ENCODE results near the genes MCF2, ENSG00000230707, MAGEA8, HSFX4, EOLA2, CSAG2 and HAUS7.

GRCh38 chrX:139707870-139708463 is at the start of gene MCF2:
Gene MCF2, minus strand, starts transcription at chrX:139708167.
- RRBS = no CpG with 5 or more reads among the region's 5 CpGs

DNA sequence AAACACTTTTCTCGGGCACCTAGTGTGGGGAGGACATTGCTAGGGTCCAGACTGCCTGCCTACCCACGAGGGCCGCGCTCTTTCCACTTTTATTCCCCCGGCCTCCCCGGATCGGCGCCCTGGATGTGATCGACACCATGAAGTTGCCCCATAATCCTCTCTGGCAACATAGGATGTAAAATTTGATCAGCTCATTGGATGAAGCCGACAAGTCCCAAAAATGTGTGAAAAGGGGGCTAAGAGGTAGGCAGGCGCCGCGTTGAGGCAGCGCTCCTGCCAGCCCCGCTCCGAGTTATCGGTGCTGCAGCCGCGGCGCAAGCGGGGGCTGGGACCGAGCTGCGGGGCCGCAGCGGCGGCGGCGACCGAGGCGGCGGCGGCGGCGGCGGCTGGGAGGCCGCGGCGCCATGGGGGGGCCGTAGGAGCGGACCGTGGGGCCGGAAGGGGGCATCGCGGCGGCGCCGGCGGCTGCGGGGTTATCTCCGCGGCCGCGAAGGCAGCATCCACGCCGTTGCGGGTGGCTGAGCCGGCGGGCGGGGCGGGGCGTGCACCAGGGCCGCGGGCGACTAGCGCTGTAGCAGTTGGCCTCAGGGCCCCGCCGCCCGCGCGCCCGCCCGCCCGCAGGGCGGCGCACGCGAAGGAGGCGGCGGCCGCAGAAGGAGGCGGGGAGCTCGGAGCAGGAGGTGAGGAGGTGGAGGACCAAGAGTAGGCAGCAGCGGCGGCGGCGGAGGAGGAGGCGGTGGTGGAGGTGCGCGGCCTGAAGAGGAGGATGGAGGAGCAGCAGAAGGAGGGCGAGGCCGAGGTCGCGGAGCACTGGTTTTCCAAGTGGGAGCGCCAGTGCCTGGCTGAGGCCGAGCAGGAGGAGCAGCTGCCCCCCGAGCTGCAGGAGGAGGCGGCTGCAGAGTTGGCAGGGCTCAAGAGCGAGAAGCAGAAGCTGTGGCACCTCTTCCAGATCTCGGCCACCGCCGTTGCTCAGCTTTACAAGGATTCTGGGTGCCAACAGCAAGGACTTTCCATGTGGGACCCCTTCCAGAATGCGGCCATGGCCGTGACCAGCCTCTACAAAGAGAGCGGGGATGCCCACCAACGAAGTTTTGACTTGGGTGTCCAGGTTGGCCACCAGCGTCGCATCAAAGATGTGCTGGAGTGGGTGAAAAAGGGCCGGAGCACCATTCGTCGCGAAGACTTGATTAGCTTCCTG is at the start of gene ENSG00000230707:
TSS of gene ENSG00000230707 (plus strand) at position 702 of the 1,198 bp plus-strand sequence.
- RRBS = 2% methylated on average over 11 of the region's 111 CpGs

DNA sequence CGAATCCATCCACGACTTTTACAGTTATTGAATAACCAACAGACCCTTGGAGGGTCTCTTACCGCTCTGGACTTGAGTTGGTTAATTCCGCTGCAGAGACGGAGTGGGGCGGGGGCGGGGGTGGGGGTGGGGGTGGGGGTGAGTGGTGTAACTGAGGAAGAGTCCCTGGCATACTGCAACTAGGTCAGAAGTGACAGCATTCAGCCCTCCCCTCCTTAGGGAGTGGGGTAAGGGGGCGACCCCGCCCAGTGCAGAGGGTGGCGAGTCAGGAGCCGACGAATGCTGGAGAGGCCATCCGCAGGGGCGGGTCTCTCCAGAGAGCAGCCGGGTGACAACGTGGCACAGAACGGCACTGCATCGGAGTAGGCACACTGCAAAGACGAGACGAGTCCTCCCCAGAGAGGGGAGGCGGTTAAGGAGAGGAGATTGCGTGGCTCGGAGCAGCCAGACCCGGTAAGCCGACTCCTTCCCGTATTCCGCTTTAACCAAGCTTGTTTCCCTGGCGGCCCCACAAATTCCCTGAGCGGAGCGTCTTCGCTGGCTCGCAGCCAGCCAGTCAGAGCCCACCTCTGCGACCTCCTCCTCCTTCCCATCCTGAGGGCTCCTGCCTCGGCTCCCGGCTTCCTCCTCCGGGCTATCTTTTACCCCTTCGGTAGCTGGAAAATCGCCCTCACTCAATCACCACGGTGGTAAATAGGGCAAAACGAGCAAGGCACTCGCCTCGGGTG is 238.0 kb upstream of the SPANXB1 start:
- RRBS = no CpG with 5 or more reads among the region's 42 CpGs

GRCh38 chrX:140821134-140821631 is 181.2 kb upstream of the SPANXB1 start:
- RRBS = no CpG with 5 or more reads among the region's 7 CpGs

DNA sequence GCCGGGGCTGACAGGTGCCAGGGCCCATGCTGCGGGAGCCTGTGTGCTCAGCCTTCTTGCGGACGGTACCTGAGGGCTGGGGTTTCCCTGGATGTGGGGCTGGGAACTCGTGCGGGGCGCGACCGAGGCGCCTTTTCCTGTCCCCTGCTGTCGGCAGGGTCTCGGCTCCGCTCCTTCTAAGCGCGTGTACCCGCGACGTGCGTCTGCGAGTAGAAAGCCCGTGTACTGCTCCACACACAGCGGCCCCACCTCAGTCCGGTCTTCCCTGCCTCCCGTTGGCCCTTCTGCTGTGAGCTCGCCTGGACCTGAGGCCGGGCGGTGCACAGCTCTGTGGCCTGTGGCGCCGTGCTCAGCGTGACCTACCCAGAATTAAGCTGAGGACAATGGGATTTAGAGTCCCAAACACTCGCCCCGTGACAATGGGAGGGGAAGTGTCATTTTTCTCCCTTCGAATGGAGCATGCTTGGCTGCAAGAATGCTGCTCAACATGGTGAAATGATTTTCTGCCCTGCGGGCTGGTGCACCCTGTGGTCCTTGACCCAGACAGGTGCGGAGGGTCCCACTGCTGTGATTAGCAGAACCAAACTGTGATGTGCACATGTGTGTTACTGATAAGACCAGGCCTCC is 580 bp downstream of the EOLA1 start:
- RRBS = 3% methylated on average over 4 of the region's 35 CpGs

DNA sequence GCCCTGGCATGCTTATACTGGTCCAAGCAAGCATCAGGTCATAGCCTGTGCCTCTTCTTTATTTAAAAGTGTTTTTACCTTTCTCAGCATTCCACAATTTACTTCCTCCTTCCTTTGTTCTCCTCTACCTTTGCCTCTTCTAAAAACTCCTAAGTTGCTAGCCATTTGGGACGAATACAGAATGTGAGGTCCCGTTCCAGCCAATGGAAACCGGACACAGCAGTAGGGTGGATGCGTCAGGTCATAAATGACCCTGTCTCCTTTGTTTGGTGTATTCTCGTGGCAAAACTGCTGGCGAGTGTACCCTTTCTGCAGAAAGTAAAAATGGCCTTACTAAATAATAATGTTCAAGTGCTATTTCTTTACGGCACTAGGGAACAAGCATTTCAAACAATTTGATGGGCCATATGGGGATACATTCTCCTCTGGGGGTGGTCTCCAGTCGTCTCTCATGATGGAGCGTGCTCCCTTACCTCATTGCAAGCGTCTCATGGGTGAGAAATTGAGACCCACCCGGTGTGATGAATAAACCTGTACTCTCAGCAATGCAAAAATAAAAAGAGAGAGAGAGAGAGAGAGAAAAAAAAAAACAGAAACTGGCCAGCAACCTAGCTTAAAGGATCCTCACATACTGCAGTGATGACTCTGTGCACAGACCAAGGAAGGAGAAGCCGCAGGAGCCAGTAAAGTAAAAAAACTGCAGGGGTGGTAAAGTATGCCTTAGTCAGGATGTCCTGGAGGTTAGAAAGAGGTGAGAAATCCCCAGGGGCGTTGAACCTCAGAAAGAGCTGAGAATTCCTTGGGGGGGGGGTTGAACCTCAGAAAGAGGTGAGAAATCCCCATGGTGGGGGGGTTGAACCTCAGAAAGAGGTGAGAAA is 47.7 kb downstream of the MAGEA9 start:
- RRBS = no CpG with 5 or more reads among the region's 13 CpGs

GRCh38 chrX:149880831-149881622 is at the start of gene MAGEA8:
Gene MAGEA8, plus strand, starts transcription at chrX:149881183.
- RRBS = no CpG with 5 or more reads among the region's 23 CpGs

- RRBS = no CpG with 5 or more reads among the region's 4 CpGs
Measured at GRCh38 chrX:149929195-149929658, at the start of gene HSFX4. Gene HSFX4, plus strand, starts transcription at chrX:149929573.

- RRBS = 2% methylated on average over 22 of the region's 89 CpGs
Measured at GRCh38 chrX:149938170-149939346, at the start of gene EOLA2. Gene EOLA2, minus strand, starts transcription at chrX:149938491.

DNA sequence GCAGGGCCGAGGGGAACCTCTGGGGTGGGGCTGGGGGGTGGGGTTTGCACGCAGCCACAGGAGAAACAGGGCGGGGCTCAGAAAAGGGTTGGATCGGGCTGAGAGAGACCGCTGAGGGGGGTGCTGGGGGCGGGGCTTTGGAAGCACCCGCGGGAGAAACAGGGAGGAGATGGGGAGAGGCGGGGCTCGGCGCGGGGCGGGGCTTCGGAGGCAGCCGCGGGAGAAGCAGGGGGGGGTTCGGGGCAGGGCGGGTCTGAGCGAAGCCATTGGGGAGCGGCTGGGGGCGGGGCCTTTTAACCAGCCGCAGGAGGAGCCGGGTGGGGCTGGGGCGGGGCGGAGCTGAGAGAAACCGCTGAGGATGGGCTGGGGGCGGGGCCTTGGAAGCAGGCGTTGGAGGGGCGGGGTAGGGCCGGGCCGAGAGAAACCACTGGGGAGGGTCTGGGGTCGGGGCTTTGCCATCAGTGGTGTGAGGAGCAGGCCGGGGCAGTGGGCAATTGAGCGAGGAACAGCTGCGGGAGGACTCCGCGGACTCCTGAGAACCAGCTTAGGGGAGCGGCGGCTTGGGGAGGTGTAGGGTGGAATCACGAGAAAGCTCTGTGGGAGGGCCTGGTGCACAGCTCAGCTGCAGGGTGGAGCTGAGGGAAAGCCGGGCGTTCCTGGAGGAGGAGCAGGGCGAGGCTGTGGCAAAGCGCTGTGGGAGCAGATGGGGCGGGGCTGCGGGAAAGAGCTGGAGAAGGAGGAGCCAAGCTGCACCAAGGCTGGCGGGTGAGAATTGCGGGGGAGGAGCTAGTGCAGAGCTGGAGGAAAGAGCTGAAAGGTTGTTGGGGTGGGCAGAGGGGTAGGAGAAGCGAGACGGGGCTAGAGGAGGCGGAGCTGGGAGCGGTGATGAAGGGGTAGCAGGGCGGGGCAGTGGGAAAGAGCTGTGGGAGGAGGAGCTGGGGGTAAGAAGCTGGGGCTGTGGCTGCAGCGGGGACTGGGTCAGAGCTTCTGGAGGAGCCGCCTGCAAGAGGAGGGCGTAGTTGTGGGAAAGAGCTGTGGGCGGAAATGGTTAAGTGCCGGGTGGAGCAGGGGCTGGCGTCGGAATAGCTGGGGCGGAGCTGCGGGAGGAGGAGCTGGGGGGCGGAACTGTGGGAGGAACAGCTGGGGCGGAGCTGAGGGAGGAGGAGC is 1.4 kb upstream of the EOLA2 start:
- RRBS = under 1% methylated on average over 9 of the region's 64 CpGs

GRCh38 chrX:149971678-149972292 is 33.5 kb upstream of the EOLA2 start:
- RRBS = no CpG with 5 or more reads among the region's 4 CpGs

DNA sequence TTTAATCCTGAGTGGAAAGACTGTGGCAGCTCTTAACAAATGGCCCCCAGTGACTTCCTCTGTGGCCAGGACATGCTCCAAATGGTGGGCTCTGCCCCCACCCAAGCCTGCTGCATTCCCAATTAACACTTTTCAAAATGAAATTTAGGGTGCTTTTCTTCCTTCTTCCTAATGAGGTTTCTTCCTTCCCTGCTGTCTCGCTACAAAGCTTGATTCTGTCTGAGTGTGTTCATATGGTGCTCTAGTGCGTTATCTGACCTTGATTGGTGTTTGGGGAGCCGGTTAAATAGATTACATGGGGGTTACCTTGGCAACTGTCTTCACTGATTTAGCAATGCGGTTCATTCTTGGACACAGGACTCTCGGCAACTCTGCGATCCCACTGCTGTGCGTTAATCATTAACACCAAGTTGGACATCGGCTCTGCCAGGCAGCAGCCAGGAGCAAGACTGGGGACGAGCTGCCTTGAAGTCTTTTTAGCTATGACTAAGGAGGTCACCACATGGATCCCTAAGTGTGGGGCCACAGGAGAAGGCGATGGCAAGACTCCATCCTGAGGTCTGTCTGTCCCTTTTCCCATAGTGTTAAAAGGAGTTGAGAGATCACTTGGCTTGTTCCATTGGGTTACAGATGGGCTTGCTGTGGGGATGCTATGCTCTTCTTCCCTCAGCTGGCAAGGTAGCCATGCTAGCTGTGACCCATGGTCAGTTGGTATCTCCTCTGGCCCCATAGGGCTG is 93.5 kb upstream of the MAMLD1 start:
- RRBS = no CpG with 5 or more reads among the region's 10 CpGs

DNA sequence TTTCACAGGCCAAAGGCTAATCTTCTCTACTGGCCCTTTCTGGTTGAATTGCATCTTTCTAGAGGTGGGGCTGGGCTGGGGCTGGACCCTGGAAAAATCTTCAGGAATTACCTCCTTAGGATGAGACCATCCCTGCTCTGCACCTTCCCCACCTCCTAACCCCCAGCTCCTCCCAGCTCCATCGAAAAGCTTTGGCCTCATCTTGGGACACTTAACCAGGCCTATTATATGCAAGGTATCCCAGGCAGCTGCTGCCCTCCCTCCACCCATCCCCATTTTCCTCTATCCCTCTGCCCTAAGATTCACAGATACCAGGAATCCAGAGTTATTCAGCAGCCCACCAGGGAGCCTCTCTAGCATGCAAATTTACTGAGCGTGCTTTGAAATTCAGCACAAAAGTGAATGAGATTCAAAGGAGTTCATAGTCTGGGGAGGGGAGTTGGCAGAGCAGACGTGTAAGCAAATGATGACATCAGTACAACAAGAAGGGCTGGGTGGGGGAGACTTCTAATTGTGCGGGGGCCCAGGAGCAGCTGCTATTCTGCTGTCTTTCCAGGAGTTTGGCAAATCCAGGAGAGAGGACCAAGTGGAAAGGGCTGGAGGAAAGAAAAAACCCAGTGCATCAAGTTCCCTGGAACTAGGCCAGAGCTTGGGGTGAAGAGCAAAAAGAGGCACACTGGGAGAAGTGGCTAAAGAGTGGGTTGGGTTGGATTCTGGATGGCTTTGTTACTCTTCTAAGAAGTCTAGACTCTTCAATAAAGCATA is 1.7 kb upstream of the MTM1 start:
- RRBS = no CpG with 5 or more reads among the region's 4 CpGs

DNA sequence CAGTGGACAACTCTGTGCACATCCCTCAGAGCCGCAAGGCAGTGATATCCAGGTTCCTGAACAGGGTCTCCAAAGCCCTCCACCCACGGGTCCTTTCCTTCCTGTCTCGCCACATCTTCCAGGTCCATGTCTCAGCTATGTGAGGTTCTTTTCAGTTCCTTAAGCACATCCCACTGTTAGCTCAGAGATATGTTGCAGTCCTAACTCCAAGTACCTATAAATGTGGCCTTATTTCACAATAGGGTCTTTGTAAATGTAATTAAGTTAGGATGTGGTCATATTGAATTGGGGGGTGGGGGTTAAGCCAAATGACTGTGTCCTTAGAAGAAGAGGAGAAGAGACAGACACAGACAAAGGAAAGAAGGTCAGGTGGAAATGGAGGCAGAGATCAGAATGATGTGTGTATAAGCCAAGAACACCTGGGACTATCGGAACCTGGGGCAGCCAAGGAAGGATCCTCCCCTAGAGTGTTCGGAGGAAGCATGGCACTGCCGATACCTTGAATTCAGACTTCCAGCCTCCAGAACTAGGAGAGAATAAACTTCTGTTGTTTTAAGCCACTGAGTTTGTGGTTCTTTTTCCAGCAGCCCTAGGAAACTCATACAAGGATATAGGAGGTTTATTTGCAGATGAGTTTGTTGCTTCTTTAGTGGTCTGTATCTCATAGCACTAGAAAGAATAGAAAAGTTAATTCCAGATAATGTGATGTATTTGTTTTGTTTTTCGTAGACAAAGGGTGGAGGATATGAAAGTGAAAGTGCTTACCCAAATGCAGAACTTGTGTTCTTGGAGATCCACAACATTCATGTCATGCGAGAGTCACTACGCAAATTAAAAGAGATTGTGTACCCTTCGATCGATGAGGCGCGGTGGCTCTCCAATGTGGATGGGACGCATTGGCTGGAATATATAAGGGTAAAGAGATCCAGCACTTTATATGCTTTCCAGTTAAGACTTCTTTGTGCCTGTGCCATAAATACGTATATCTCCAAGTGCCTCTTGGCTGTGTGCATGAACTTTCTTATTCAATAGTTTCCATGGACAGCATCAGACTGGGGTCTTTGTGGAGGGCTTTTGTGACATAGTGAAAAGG is 43.0 kb downstream of the MTMR1 start:
- RRBS = no CpG with 5 or more reads among the region's 15 CpGs

DNA sequence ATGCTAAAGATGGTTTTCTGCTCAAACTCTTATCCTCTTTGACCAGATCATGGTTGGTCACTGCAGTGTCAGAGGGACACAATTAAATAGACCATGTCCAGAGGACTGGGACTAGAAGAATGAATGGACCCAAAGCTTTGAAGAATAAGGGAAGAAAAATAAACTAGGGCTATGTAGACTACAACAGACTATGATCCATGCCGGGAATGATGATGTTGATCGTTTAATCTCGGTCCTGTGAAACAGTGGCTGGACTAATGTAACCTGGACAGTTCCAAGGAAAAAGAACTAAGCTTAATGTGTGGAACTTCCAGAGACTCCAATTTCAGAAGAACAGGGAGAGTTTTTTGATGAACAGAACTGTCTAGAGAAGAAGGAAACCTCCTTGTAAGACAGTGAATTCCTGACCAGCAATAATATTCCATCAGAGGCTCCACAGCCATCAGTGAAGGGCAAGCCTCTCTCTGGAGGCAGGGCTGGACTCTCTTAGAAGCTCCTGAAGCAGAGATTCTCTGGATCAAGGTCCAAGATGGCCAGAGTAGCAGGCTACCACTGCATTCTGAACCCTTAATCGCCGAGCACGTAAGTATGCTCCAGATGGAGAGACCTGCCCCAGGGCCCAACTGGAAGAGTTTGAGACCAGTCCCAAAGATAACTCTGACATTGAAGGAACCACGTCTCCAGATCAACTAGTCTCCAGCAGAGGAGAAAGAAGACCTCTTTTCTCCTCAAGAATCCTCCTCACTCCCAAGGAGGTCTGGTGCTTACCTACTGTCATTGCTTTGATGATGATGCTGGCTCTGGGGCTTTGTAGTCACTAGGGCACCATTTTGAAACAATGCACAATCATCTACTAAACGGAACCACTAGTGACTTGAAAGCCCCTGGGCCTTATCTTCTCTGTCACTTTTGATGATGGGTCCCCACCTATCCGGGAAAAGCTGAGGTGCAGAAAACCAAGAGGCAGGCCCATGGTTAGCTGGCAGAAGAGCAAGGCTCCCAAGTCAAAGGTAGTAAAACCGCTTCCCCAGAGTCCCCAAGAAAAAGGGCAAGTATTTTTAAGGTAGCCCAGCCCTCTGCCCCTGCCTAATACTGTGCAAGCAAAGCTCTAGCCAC is 16.3 kb downstream of the GABRE start:
- RRBS = no CpG with 5 or more reads among the region's 10 CpGs

DNA sequence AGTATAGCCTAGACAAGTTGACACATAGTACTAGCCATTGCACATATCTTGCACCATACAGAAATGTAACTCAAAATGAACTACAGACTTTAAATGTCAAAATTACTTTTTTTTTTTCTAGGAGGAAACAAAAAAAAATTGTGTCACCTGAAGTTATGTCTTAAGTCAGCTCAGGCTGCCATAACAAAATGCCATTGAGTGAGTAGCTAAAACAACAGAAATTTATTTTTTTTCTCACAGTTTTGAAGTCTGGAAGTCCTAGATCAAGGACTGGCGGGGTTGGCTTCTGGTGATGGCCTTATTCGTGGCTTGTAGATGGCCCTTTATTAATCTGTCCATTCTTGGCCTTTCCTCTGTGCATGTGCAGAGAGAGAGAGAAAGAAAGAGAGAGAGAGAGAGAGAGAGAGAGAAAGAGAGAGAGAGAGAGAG is at the start of gene CSAG2:
TSS of gene CSAG2 (minus strand) at position 51 of the 429 bp plus-strand sequence.
- RRBS = no CpG with 5 or more reads among the region's 2 CpGs

DNA sequence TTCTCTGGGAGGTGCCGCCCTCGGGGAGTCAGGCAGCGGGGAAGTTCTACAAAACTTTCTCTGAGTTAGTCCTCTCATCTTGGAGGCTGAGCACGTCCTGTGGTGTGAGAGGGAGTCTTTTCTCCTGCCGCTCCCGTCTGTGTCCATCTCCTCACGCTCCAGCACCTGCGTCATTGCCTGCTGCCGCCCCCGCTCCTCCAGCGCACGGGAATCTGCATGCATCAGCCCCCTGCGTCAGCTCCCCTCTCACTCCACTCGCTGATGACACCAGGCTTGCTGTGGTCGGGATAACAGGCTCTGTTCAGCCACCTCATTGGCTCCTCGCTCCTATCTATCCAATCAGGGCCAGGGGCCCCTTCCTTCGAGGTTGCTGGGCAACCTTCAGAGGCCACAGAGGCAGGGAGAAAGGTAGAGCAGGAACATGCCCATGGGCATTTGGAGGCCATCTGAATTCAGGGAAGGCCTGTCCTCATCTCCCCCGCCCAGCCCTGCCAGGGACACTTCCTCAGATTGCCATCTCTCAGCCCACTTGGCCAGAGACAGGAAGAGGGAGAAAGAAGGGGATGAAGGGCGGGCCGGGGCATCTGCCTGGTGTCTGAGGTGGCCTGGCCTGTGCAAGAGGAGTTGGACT is 9.3 kb downstream of the ZNF185 start:
- RRBS = no CpG with 5 or more reads among the region's 20 CpGs

GRCh38 chrX:153056629-153056775 is 232 bp downstream of the PNMA3 start:
- RRBS = 4% methylated on average over 2 of the region's 8 CpGs

GRCh38 chrX:153469955-153471258 is at the start of gene HAUS7:
Gene HAUS7, minus strand, starts transcription at chrX:153470576.
- RRBS = 2% methylated on average over 32 of the region's 92 CpGs